Astrocyte (in vitro differentiated cells and primary cell): ENCODE measurements around the gene MNT.

DNA sequence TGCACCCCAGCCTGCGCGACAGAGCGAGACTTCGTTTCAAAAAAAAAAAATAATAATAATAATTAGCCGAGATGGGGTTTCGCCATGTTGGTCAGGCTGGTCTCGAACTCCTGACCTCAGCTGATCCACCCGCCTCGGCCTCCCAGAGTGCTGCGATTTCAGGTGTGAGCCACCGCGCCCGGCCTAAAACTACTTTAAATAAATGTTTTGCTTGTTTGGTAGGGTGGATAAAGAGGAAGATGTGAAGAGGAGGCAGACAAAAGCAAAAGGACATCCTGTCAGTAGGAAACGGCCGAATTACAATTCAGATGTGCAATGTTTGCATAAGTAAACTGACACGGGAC is 1.1 kb upstream of the INPP5K start:
- PRO-cap = no peak
- RRBS, 2 experiments = no CpG with 5 or more reads among the region's 16 CpGs

DNA sequence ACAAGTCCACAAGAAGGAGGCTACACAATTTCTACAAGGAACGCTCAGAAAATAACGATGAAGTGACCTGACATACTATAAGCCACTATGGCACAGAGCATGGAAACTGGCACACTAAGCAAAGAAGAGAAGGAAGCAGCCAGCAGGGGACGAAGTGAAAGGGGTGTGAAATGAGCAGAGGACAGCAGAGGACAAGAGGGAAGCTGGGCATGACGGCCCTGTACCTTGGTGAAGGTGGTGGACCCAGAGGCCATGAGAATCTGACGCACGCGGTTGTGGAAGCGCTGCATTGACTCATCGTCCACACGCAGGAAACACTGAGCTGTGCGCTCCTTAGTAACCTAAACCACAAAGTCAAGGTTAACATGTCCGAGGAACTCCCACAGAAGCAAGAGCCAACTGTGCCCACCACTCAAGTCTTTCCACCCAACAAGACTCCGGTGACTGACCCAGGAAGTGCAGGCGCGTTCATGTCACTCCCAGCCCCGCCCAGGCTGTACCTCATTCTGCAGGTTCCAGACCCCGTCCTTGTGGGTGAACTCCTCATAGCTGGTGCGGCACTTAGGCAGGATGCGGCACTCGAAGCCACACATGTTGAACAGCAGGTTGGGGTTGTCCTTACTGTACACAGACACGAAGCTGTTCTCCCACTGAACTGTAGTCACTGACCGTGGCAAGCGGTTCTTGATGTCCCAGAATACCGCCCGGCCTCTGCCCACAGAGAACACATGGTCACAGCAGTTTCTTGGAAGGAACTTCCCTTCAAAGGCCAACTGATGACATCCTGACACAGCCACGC is 11.6 kb downstream of the PRPF8 start:
- PRO-cap = no peak
- RRBS, 2 experiments = no CpG with 5 or more reads among the region's 26 CpGs

- PRO-cap = no peak
- RRBS, 2 experiments = no CpG with 5 or more reads among the region's 9 CpGs
Observed at GRCh38 chr17:1675802-1676261, 8.8 kb downstream of the PRPF8 start.

- PRO-cap = bidirectional peak, plus-strand start at chr17:1714108, minus-strand start at chr17:1713973; bidirectional peak, plus-strand start at chr17:1714898, minus-strand start at chr17:1714708
- RRBS, 2 experiments = 3 to 6% methylated on average over 4 to 7 of the region's 20 CpGs
Observed at GRCh38 chr17:1714028-1714812, 4.0 kb upstream of the TLCD2 start.

GRCh38 chr17:1732722-1733384 is 8.3 kb downstream of the WDR81 start:
- PRO-cap = no peak
- RRBS, 2 experiments = no CpG with 5 or more reads among the region's 17 CpGs

DNA sequence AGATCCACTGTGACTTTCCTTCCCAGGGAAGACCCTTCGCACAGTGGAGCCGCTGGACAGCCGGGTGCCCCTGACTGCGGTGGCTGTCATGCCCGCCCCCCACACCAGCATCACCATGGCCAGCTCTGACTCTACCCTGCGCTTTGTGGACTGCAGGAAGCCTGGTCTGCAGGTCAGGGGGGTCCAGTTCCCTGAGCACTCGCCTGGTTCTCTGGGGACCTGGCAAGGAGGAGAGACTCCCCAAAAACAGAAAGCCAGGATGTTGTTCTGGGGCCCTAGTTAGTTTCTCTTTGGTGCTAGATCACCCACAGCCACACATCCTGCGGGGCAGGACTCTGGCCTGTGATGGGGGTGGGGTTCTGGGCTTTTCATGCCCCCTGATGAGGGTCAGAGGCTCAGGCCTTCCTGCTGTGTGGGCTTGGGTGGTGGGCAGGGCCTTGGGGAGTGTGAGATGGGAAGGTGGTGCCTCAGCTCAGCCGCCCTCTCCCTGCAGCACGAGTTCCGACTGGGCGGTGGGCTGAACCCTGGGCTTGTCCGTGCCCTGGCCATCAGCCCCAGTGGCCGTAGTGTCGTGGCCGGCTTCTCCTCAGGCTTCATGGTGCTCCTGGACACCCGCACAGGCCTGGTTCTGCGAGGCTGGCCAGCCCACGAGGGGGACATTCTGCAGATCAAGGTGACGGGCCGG is 7.0 kb upstream of the SERPINF2 start:
- PRO-cap = no peak
- RRBS, 2 experiments = 68 to 94% methylated on average over 1 of the region's 21 CpGs

- PRO-cap = no peak
- RRBS, 2 experiments = no CpG with 5 or more reads among the region's 13 CpGs
Observed at GRCh38 chr17:1787548-1788357, 25.9 kb downstream of the SERPINF1 start.

DNA sequence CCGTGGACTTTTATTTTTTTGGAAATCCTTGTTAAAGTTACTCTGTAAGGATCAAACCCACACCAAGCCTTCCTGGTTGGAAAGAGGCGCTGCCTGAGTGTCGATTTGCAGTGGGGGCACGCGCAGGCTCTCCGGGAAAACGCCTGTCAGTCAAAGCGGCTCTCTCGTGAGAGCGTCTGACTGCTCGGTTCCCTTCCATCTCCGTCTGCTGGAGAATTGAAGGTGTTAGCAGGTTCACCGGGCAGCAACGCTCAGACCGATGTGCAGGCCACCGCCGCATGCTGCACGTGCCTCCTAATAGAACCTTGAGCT is 75.3 kb downstream of the RPA1 start:
- PRO-cap = no peak
- RRBS, 2 experiments = 3% methylated on average over 8 of the region's 18 CpGs; no CpG with 5 or more reads in 1 of the 2 experiments

- PRO-cap = no peak
- RRBS, 2 experiments = under 1 to 6% methylated on average over 5 of the region's 39 CpGs
Observed at GRCh38 chr17:1931897-1932785, 93.0 kb downstream of the RTN4RL1 start.

- PRO-cap = no peak
- RRBS, 2 experiments = no CpG with 5 or more reads among the region's 8 CpGs
Observed at GRCh38 chr17:2067465-2067830, 12.5 kb downstream of the HIC1 start.

GRCh38 chr17:2083471-2084115 is 28.7 kb downstream of the HIC1 start:
- PRO-cap = no peak
- RRBS, 2 experiments = no CpG with 5 or more reads among the region's 8 CpGs

GRCh38 chr17:2122418-2123381 is 67.8 kb downstream of the HIC1 start:
- PRO-cap = no peak
- RRBS, 2 experiments = no CpG with 5 or more reads among the region's 20 CpGs

- PRO-cap = unidirectional peak, plus-strand start at chr17:2172371
- RRBS, 2 experiments = no CpG with 5 or more reads among the region's 13 CpGs
Observed at GRCh38 chr17:2171678-2172516, 117.0 kb downstream of the HIC1 start.

GRCh38 chr17:2260131-2260581 is 43.4 kb downstream of the SMG6 start:
- PRO-cap = no peak
- RRBS, 2 experiments = no CpG with 5 or more reads among the region's 3 CpGs

DNA sequence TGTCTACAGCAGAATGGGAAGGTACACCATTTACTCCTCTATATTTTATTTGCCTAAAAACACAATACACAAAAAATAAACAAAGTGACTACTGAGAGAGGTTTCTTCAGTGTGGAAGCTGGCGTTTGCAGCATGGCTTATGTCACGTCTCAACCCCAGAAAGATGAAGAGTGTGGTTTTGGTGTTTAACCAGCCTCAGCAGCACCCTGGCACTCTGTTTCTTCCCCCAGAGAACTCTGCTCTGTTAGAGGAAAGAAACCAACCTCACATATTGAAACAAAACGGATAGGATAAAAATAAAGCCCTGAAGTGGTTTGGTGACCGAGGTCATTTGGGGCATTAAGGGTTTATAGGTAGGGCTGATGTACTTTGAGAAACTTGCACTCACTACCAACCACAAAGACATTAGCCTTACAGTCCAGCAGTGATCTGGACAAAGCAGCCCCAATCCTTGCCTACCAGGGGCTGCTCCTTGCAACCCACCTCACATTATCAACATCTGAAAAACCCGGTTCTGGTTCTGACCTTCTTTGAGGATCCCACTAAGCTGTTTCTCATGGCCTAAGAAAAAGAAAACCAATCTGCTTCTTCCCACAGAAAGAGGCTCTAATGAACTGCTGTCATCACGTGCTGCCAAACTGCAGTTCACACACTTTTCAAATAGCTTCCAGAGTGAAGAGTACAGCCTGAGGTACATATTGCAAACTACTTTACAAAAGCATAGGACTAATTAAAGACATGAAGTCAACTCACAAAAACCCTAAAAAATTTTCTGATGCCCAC is 37.0 kb downstream of the SMG6 start:
- PRO-cap = no peak
- RRBS, 2 experiments = no CpG with 5 or more reads among the region's 6 CpGs

DNA sequence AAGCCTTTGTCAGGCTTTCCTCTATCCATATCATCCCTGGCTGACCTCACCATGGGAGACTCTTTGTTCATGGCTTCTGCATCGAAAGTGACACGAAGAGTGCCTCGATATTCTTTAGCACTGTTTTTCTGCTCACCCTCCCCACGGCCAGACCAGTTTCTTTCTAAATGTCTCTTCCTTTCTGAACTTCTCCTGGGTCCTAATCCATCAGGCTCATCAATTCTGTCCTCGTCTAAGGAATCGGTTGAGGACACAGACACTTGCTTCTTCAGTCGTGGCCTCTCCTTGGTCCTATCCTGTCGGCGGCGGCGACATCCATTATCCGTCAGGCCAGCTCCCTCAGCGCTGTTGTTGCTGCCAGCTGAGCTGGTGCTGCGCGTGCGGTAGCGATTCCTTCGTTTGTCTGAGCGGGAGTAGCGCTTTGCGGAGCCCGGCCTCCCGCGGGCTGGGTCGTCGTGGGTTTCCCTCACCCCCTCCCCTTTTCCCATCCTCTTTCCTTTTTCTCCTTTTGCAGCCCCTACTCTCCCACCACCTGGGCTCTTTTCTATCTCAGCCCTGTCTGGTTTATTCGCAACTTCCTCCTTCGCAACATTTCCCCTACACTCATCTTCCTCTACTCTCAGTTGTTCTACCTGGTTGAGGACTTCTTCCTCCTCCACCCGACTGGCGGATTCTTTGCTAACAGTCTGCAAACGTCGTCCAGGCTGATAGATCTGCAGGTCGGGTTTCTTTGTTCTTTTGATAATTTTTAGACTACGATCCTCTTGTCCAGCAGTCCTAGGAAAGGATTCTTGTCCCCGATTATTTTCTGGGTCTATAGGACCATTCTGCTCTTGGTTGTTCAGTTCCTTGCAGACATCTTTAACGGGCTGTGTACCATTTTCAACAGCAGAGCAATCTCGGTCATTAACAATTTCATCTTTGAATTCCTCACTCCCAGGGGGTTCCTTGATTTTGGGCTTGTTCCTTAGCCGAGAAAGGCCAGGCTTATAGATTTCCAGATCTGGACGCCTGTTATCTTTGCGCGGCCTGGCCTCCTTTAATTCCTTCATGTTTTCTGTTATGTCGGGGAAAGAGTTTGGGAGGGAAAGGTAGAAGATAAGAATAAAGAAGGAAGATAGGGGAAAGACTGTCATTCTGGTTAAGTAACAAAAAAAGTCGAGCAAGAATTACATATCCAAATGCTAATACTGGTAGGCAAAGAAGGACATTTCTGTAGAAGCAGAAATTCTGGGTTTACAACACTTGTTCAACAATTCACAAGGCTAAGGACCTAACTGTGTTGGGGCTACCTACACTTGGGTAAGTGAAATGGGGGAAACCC is 3.5 kb downstream of the SMG6 start:
- PRO-cap = no peak
- RRBS, 2 experiments = no CpG with 5 or more reads among the region's 43 CpGs

GRCh38 chr17:2346343-2347111 is 9.2 kb downstream of the SGSM2 start:
- PRO-cap = no peak
- RRBS, 2 experiments = no CpG with 5 or more reads among the region's 12 CpGs

DNA sequence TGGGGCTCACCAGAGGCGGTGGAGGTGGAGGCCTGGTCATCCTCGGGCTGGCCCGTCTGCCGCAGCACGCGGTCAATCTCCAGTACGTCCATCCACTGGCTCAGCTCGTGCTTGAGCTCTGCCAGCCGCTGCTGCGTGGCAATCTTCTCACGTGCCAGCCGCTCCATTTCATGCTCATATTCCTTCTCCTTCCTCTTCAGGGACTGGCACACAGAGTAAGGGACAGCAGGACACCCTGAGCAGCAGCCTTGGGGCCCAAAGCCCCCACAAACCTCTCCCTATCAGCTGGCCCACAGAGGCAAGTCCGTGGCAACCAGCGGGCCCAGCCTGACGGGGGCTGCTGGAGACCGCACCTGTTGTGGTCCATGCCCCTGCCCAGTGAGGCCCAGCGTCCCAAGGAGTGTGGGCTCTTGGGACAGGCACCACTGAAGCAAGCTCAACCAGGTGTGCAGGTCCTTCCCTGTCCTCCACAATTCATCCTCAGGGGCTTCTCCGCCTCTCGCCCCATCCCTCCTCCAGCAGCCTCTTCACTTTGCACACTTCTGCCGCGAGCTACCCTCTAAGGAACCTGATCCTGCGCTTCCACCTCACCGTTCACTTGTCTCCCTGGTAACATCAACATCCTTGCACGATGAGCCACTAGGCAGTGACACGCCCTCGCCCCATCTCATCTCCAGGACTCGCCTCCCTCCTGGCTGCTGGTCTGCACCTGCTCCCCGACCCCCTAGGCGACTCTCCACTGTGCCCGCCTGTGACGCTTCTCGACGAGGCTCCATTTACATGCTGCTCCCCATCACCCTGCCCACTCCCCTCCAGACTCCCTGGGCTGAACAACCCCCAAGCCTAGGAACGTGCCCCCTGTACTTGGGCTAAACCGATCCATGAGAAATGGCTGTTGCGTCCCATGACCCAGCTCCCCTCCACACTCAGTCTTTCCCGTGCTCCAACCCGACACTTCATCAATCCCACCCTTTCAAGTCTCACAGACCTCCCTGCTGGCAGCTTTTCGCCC is 12.7 kb downstream of the MNT start:
- PRO-cap = no peak
- RRBS, 2 experiments = no CpG with 5 or more reads among the region's 39 CpGs

- PRO-cap = bidirectional peak, plus-strand start at chr17:2400693, minus-strand start at chr17:2400449; bidirectional peak, plus-strand start at chr17:2401337, minus-strand start at chr17:2401060
- RRBS, 2 experiments = under 1 to 3% methylated on average over 41 to 59 of the region's 92 CpGs
Observed at GRCh38 chr17:2400513-2401458, at the start of gene MNT. Gene MNT, minus strand, starts transcription at chr17:2401060.

DNA sequence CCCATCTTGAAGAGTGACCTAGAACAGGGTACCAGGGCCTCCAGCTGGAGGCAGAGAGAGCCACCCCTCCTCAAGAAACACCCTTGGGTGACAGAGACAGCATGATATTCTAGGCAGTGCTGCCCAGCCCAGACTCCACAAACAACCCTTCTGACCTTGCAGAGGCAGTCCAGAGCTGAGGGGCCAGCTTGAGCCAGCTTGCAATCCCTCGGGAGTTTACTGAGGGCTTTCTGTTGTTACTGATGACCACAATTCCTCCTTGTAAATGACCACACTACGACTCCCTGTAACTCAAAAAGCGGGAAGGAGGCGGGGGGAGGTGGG is 18.6 kb upstream of the MNT start:
- PRO-cap = no peak
- RRBS, 2 experiments = no CpG with 5 or more reads among the region's 4 CpGs